OVCAR3 (cell line): Measurements from ENCODE around the genes NKX6-1, CDS1 and ARHGAP24.

DNA sequence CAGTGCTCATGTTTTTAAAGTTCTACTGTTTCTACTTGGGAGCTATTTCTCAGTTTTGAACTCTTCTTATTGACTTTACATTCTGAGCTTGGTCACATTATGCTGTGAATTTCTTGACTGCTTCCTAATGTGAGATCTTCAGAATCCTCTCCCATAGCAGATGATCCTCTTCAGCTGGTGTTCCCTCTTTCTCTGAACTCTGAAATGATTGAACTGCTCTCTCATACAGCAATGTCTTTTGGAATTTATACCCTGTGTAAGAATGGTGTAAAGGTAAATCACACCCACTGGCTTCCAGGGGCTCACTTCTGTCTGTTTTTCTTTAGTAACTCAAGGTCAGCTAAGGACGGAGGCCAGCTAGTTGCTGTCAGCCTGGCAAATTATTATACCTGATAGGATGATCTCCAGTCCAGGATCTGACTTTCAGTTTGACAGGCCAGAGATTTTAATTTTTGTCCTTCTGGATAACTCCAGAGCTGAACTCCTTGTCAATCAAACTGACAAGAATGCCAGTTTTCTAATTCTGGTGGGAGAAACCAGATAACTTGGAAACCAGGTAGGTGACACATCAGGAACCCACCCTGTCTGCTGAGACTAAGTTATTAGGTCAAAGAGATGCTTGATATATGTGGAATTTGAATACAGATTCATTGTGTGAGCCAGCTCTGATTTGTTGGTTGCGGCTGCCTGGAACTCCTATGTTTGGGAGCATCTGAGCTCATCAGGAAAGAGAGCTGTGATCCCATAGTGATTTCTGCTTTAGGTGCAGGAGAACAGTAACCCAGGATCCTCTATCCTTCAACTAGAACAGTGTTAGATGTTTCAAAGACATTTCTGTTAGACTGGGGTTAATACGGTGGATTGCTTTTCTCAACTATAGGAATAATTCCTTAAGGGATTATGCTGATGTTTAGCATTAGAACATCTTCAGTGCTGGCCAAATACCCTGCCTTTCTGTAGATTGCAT is 2.7 kb downstream of the GPAT3 start:
- RRBS, result no CpG with 5 or more reads among the region's 3 CpGs

- RRBS, result no CpG with 5 or more reads among the region's 11 CpGs
Measured at GRCh38 chr4:83626347-83626966, 90.5 kb downstream of the GPAT3 start.

DNA sequence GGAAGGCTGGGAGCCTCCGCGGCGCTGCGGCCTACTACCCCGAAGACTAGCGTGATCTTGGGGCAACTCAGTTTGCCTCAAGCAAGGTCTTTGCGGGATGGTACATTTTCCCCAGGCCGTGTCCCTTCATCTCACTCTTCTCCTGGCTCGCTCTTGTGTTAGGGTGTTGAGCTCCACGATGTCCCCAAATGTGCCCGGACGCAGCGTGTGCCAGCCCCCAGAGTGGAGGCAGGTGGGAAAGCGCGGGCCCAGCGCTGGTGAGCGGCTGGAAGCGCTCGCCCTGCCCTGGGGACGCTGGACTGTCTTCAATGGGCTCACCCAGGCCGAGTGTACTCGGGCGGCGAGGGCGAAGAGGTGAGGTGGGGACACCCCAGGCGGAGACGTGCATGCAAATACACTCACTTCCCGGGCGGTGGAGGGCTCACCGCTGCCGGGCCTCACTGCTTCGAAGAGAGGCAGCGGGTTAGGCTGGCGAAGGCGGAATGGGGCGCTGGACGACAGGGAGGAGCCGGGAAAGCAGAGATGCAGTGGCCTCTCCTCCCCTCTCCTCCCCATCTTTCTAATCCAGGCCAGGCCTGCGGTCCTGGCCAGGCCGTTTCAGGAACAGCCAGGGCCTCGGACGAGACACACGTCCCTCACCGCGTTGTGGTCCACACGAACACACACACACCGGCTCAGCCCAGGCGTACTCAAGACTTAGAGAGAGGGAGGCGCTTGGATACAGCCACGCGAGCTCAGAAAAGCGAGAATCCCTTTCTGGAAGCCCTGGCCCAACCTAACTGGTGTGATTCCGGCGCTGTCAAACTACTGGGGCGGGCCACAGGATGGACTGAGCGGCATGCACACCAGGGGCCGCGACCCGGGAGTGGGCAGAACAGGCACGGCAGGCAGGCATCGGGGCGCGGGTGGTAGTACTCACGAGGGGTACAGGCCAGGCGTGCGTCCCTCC is 2.2 kb downstream of the NKX6-1 start:
- RRBS, result 66% methylated on average over 15 of the region's 66 CpGs

DNA sequence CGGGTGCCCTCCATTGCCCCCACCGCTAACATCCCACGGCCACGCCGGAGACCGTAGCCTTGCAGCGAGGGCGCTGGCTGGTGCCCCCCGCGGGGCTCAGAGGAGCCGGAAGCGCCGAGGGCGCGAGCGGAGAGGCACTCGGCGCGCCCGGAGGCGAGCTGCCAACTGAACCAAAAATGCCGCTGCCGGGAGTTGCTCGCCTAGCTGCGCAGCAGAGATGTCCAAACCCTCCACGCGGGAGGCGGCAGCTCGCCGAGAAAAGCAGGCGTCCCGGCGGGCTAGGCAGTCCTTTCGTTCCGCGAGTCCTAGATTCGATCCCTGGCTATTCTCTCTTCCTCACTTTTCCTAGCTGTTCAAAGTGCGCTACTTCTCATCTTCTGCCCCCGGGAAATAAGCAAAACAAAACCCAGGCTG is 888 bp downstream of the NKX6-1 start:
- RRBS, result 4% methylated on average over 30 of the region's 39 CpGs

DNA sequence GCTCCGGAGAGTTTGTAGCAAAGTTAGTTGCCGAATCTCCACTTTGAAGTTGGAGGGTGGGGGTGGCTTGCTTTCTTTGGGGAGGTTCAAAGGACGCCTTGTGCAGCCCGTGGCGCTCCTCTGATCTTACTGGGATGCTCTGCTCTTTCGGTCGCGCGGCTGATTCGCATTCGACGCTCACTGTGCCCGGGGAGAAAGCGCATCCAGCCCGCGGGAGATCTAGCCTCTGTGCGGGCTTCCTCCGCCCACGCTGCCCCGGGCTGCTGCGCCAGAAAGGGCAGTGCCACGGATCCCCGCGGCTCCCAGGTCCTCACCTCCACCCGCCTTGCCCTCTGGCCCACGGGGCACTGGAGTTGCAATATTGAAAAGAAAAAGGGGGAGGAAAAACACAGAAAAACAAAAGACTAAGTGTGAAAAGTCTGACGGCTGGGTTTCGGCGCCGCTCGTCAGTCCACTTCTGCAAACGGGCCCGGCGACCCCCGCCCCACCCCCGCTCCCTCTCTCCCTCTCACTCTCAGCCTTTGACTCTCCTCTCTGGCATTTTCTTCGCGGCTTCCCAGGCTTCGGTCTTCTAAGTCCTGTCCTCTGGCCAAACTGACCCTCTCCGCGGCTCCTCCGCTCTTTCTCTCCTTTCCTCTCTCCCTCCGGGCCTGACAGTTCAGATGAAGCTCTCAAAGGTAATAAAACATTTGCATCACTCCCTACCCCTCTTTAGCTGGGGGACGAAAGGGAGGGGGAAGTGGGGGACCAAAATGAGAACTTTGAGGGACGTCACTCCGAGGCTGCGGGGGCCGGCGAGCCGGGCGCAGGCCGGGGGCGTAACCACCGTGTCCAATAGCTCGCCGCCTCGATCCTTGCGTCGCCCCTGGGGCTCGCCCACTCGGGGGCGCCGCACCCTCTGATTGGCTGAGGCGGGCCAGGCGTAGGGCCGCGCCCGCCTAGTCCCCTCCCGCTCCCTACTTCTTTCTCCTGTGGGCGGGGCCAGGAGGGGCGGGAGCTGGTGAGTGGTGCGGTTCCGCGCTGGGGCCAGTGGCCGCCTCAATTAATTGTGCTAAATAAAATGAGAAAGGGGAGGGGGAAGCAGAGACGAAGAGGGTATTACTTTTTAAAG is at the start of gene NKX6-1:
Gene NKX6-1 (minus strand): TSS at position 682 of the 1,111 bp plus-strand sequence.
- RRBS, result 4% methylated on average over 8 of the region's 76 CpGs

- RRBS, result 5% methylated on average over 27 of the region's 74 CpGs
Measured at GRCh38 chr4:84582808-84583390, at the start of gene CDS1. Gene CDS1 (plus strand): TSS chr4:84583127.

DNA sequence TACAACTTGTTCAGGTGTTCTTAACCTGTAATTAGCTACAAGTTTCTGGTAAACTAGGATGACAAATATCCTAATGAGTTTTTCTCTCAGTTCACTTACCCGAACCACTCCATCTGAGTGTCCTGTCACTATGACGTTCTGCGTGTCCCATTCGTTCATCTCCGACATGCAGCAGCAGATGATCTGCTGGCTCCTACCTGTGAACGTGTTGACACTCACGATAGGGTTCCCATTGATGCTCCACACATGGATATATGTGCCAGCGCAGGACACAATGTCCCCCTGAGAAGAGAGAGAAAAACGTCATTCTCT is 100.9 kb downstream of the CDS1 start:
- RRBS, result no CpG with 5 or more reads among the region's 9 CpGs

- RRBS, result no CpG with 5 or more reads among the region's 2 CpGs
Measured at GRCh38 chr4:84967634-84967911, 1.1 kb upstream of the WDFY3 start.

DNA sequence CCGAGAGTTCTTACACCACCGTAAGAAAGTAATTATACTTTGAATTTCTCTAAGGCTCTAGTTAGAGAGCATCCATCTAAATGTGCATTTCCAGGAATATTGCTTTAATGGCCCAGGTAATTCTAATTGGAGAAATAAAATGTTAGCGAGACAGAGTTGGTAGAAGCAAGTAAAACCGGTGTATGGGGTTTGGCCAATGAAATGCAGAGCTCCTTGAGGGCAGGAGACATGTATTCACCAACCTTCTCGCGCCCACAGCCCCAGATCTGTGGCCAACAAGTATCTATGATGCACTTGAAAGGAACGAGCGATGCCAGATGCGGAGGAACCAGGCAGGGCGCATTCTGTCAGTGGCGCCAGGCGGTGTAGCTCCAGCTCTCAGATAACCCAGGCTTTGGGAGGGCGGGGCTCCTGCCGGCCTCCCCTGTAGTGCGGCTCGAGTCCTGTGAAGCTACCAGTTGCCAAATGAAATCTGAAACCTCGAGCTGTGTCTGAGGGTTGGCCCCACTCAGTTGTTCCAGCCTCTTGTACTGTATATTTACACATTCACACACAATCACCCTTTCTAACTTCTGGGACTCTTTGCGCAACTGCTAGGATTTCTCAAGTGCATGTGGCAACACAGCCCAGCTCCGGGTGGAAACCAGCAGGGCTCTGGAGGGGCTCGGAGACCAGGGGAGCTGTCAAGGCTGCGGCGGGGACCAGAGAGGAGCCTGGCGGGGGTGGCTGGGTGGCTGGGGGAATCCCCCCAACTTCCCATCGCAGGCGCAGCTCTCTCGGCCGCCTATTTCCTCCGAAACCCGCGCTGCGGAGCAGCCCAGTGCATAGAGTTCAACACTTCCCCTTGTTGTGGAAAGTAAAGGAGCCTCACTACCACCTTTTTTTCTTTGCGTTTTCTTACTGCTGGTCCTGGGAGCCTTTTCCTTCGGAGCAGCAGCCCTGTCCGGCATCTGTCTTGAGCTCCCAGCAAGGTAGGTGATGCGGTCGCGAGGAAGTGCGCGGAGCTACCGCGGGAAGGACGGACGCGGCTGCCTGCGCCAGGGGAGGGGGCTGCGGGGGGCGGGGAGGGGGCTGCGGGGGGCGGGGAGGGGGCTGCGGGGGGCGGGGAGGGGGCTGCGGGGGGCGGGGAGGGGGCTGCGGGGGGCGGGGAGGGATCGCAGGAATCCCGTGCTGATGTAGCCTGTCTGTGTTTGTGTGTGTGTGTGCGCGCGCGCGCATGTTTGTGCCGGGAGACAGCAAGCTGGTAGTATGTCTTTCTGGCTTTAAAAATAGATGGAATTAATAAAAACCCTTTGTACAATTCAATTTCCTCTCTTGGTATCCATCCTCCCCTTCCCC is at the start of gene ARHGAP24:
Gene ARHGAP24 (plus strand): TSS at position 562 of the 1,338 bp plus-strand sequence.
- RRBS, result no CpG with 5 or more reads among the region's 63 CpGs

GRCh38 chr4:85725587-85726207 is 250.7 kb downstream of the ARHGAP24 start:
- RRBS, result no CpG with 5 or more reads among the region's 4 CpGs

DNA sequence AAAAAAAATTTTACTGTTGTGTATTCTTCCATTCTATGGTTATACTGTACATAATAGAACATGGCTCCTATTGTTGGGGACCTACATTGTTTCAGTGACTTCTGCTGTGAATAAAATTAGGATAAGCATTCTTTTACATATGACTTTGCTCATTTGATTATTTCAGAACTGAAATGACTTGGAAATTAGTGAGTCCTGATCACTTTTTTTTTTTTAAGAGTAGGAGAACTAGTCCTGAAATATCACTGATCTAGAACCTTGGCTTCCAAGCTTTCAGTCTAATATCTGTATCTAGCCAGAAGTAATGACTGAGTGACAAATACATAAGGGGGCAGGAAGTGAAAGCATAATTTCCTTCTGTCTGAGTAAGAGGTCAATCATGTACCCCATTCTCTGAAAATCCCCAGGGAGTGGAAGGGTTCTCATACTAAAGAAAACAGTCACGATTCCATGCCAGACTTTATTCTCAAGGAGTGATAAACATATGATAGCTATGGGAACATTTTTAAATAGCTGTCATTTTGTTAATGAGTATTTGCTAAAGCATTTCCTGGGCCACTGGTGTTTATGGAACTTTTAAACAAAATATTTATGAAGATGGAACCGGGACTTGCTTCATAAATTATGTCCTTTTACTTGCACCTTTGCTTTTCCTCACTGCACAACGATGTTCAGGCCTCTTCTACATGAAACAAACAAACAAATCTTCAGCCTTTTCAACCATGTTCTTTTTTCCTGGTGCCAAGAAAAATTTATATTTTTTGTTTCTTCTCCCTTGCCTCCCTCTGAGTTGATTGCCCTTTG is 308.5 kb downstream of the ARHGAP24 start:
- RRBS, result no CpG with 5 or more reads among the region's 3 CpGs

DNA sequence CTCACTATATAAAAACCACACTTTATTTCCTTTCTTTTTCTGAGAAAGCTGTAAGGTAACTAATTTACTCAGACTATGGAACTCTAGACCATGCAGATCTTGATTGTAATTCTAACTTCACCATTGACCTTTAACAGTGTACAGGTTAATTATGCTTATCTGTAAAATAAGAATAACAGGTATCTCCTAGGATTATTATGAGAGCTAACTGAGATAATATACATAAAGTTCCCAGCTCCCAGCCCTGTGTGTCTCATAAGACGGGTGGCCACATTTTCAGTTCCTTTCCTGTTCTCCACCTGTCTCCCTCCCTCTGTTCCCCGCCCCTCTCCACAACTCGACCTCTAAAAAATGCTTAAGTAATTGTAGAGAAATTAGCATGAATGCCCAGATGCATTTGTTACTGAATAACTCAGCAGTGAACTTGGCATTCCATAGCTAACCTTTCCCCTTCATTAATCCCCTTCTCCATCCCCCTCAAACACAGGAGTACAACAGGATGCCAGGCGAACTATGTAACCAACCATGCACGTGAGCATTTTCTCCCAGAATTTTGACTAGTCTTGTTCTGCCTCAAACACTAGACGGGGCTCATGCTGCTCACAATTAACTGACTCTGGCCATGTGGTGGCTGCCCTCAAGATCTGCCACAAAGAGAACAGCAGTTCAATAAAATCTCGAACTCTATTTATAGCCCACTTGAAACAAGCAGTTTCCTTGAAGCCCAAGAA is 351.0 kb downstream of the ARHGAP24 start:
- RRBS, result no CpG with 5 or more reads among the region's 7 CpGs

DNA sequence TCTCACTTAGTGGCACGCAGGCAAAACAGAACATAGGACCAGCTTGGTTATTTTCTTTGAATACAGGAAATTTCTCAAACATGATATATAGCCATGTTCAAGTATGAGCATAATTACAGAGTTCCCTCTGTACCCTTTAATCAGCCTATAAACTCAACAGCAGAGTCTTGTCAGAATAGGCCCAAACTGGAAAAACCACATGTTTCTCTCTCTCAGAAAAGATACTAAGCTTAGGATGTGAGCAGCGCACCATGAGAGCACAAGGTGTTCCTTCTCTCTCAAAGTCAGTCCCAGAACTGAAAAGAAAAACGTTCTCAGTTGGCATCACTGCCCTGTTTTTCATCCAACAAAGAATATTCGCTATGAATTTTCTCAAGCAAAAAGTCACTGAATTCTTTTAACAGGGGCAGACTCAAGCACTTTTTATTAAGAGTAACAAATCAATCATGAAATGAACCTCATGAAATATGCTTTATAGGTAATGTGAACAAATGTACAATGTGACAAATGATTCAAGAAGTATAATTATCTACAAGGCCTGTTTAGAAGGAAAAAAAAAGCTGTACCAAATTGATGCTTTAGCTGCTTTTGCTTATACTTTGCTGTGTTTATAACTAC is 28.4 kb downstream of the MAPK10 start:
- RRBS, result no CpG with 5 or more reads among the region's 4 CpGs

GRCh38 chr4:86594388-86595494 is 626 bp downstream of the PTPN13 start:
- RRBS, result 3% methylated on average over 22 of the region's 69 CpGs

- RRBS, result no CpG with 5 or more reads among the region's 3 CpGs
Measured at GRCh38 chr4:86595909-86596248, 1.8 kb downstream of the PTPN13 start.

DNA sequence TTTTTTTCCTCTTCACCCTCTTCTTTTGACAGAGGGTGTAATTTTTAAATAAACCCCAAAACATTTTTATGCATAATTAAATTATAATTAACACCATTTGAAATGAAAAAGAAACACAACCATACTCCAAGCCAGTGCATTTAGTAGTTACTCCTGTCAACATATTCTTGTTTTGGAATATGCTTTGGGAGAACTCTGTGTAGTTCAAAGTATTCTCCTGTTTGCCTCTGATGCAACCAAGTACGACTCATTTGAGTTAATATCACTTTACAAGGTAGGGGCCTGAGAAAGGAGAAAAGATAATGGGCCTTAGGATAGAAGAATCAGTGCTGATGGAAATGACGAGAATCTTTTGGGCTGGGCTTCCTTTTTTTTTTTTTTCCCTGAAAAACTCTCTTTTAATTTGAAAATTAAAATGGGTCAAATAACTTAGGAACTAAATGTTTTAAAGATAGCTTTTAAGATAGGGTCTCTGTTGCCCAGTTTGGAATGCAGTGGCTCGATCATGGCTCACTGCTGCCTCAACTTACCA is 2.8 kb downstream of the PTPN13 start:
- RRBS, result no CpG with 5 or more reads among the region's 3 CpGs

DNA sequence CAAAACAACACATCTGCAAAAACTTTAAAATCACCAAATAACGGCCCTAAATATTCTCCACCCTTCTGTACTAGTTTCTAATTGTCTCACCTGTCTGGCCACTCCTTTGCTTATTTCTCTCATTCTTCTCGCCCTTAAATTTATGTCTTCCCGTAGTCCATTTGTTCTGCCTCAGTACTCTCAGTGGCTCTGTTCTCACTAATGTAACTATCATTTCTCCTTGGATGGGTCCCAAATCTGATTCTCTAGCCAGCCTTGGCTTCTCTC is 4.2 kb upstream of the C4orf36 start:
- RRBS, result no CpG with 5 or more reads among the region's 3 CpGs

DNA sequence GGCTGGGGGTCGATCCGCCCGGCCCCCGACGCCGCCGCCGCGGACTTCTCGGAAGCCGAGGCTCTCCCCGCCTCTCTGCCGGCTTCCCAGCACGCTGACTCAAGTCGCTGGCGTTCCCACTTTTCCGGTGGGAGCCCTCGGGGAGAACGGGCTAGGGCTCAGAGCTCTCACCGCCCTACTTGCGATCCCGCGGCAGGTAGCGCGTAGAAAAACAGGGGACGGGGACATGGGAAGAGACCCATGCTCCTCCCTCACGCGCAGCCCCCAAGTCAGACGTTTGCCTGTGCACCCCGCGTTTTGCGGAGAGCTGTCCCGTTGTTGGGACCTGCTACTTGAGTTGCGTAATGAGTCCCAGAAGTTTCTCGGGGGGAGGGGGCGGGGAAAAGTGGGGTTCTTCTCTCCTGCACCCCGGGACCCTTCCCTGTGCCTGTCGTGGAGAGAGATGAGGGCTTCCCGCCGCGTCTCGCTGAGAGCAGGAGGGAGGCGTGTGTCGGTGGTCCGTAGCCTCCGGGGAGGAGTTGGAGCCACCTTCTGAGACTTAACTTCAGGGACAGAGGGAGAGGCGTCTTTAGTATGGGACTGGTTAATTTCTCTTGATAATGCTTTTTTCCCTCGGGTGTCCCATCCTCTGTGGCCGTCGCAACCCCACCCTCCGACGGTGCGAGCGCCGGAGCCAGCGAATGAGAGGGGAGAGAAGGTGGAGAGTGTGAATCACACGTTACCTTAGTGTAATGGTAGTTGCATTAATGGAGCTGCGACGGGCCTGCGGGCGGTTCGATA is 645 bp downstream of the AFF1 start:
- RRBS, result 5% methylated on average over 30 of the region's 62 CpGs

- RRBS, result no CpG with 5 or more reads among the region's 3 CpGs
Measured at GRCh38 chr4:87030220-87030459, 95.3 kb downstream of the AFF1 start.

- RRBS, result no CpG with 5 or more reads among the region's 5 CpGs
Measured at GRCh38 chr4:87042891-87043807, 108.3 kb downstream of the AFF1 start.